Right atrium auricular region (tissue), 2 donors: ENCODE results near the gene SMCO2.

DNA sequence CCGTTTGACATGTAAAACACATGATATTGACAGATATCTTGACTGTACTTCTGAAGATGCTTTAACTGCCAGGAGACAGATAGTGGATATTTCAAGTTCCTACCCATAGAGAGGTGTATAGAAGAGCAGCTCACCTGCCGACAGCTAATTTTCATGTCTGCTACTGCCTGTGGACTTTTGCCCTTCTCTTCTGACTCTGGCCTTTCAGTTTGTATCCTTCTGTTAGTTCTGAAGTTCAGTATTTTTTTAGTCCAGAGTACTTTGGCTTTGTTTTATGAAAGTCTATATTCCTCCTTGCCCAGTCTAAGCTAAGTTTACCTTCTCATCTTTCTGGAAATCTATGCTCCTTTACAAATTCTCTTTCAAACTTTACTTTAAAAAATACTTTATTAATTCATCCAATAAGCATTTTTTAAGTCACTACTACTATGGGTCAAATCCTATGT lies 30.8 kb upstream of the STK38L start:
- PRO-cap: no peak
- RAMPAGE, long total RNA, 2 experiments: no peak in any of the 2 experiments

DNA sequence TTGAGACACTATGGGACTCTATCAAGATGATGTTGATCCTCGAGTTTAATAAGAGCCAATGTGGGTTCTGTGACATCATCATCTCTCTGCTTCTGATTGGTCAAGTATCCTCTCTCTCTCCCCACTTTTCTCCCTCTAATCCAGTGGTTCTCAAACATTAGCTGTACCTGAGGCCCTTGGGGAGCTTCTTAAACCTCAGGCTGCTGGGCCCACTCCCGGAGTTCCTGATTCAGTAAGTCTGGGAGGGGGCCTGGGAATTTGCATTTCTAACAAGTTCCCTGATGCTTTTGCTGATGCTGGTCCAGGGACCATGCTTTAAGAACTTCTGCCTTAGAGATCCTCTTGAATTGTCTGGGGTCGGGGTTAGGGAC lies at the start of gene SMCO2:
Gene SMCO2, plus strand, starts transcription at position 143 of the 371 bp plus-strand sequence.
- PRO-cap: no peak
- RAMPAGE, long total RNA, 2 experiments: no peak in any of the 2 experiments

- PRO-cap: unidirectional peak, plus-strand start at chr12:27523751
- RAMPAGE, long total RNA, 2 experiments: no peak in any of the 2 experiments
Measured at GRCh38 chr12:27523102-27523902, 704 bp upstream of the PPFIBP1 start.

GRCh38 chr12:27552714-27553705 lies 29.0 kb downstream of the PPFIBP1 start:
- PRO-cap: no peak
- RAMPAGE, long total RNA, 2 experiments: no peak in any of the 2 experiments

GRCh38 chr12:27634880-27635232 lies 61.4 kb upstream of the REP15 start:
- PRO-cap: no peak
- RAMPAGE, long total RNA, 2 experiments: no peak in any of the 2 experiments

- PRO-cap: no peak
- RAMPAGE, long total RNA, 2 experiments: no peak in any of the 2 experiments
Measured at GRCh38 chr12:27656405-27656829, 39.8 kb upstream of the REP15 start.

DNA sequence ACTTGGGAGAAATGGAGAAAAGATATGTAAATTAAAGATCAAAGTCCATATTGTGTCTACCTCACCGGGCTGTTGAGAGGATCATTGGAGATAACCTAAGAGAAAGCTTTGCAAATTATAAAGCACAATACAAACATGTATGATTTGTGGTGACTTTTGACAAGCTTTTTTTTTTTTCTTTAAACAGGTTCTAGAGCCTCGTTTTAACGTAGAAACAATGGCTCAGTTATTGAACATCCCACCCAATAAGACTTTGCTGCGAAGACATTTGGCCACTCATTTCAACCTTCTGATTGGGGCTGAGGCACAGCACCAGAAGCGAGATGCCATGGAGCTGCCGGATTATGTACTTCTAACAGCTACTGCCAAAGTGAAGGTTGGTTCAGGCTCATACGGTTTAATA lies 7.4 kb upstream of the REP15 start:
- PRO-cap: no peak
- RAMPAGE, long total RNA, 2 experiments: no peak in any of the 2 experiments

GRCh38 chr12:27703589-27704287 lies 6.9 kb upstream of the MRPS35 start:
- PRO-cap: no peak
- RAMPAGE, long total RNA, 2 experiments: no peak in any of the 2 experiments

GRCh38 chr12:27709825-27710619 lies 610 bp upstream of the MRPS35 start:
- PRO-cap: no peak
- RAMPAGE, long total RNA, 2 experiments: no peak in any of the 2 experiments

- PRO-cap: no peak
- RAMPAGE, long total RNA, 2 experiments: no peak in any of the 2 experiments
Measured at GRCh38 chr12:27791429-27792238, 11.6 kb upstream of the MANSC4 start.

GRCh38 chr12:27823786-27824489 lies 43.9 kb upstream of the MANSC4 start:
- PRO-cap: no peak
- RAMPAGE, long total RNA, 2 experiments: no peak in any of the 2 experiments

DNA sequence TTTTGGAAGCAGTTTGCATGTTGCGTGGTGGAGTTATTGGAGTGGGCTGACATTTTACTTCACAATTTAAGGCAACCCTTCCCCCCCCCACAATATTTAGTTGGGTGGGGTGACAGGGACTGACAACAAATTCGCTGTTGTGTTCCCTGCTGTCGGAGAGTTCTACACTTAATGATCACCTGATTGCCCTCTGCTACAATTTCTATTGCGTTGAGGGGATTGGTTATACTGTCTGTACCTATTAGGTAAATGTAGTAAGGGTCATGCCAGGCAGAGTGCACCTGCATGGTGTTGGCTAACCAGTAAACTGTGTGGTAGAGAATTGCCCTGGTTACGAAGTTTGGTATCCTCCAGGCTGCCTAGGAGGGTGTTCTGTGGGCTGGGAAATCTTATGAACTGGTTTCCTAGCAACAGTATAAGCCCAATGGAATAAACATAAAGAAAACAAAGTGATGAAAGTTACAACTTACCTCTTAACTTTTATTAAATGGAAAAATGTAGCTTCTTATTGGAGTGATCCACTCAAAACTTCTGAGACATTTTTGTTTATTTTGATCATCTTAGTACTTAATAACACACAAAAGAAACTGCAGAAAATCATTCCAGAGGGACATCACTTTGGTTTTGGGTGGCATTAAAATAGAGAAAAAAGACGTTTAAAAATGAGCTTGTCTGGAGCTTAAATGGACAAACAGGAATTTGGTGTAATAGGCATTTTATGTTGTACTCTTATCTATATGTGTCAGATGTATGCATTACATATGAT lies 1.5 kb downstream of the CCDC91 start:
- PRO-cap: no peak
- RAMPAGE, long total RNA, 2 experiments: no peak in any of the 2 experiments

DNA sequence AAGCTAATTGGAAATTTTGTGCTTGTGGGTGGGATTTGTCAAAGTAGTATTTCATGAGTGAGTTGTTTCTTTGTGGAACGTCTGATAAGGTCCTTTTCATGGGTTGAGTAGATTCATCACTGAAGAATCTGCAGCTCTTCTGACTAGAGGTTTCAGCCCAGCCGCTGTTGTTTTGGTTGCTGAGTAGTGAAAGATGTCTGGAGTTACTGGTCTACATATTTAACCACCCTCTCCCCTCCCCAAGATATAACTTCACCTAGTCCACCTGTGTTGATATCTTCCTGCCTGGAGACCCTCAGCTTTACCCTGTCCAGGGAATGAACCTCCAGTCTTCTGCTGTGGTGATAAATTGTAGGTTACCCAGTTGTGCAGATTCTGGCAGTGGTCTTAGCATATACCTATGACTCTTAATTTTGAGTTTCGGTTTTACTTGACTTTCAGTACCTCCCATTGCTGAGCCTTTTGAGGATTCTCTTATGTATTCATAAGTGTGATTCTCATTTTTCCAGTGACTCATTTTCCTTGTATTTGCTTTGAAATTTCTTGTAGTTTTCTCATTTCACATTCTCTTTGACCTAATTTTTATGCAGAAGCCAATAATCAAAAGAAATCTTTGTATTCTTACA lies 63.0 kb downstream of the CCDC91 start:
- PRO-cap: no peak
- RAMPAGE, long total RNA, 2 experiments: no peak in any of the 2 experiments

DNA sequence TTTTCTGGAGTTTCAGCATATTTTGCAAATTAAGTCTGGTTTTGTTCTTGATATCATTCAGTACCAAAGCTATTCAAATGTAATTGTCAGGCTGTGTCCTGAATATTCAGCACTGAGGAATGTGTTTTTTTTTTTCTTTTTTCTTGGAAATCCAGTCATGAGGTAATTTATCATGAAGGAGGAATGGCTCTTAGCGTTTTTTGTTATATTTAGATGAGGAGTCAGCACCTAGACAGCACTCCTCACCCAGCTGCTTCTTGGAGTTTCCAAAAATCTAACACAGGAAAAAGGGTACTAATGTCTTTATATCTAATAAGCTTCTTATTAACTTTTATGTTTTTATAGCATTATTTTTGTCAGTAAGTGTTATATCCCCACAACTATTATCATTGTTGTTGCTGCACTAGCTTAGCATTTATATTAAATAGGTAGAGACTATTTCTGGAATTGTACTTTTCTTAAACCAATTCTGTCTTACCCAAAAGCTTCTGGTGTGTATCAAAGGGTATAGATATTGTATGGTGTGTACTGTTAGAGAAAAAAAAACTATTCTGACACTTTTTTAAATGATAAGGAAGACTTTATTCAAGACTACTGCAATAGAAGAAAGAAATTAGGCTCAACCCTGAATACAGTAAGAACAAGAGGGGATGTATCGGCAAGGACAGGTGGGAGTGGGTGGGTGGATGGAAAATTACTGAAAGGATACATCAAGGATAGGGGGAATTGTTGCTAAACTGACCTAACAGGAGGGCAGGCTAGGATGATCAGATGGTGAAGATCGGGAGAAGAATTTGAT lies 225.8 kb downstream of the CCDC91 start:
- PRO-cap: no peak
- RAMPAGE, long total RNA, 2 experiments: no peak in any of the 2 experiments

DNA sequence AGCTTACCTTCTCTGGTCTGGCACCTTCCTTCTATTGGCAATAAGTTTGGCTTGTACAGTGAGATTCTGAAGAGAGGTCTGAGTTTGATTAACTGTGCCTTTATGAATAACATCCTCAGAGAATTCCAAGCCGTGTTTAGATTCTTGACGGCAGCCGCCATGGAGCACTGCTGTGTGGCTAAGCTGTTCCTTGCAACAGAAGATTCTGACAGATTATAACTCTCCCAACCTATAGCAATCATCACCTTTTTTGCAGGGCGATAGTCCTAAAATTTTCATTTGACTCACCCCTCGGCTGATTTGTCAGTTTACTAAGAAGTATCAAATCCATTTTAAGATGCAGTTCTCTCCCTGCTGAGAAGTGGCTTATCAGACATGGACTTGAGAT lies 354.8 kb upstream of the FAR2 start:
- PRO-cap: no peak
- RAMPAGE, long total RNA, 2 experiments: no peak in any of the 2 experiments

GRCh38 chr12:29164675-29165300 lies 15.7 kb downstream of the FAR2 start:
- PRO-cap: no peak
- RAMPAGE, long total RNA, 2 experiments: no peak in any of the 2 experiments

DNA sequence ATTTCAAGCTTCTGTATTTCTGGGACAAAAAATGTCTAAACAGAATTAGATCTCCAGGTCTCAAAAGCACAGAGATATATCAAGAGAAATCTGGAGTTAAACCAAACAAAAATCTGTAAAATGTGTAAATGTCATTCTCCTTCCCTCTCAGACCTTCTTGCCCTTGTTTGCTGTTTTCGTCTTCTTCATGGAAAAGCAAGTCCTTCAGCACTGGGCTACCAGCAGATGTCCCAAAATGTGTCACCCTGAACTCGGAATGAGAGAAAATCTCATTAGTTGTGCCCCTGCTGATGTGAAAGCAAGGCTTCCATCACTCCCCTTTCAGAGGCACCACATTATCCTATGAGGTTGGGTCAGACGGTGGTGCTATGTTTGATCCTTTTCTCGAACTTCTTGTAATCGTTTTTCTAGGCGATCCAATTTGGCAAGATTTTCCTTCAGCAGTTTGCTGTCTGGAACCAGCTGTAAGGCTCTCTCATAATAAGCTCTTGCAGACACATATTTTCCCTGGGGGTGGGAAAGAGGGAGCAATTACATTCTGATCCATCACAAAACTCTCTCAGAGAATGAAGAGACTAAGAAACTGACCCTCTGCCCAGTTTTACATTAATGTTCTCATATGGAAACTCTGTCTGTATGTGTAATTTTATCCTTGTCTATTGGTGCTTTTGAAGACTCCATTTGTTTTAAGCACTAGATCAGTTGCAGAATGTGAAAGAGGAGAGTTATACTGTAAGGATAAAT lies 9.2 kb upstream of the OVCH1 start:
- PRO-cap: no peak
- RAMPAGE, long total RNA, 2 experiments: start-site peak on the minus strand in 1 of 2 experiments, centred at position 301 of the sequence, 31 reads per replicate

- PRO-cap: unidirectional peak, plus-strand start at chr12:29754727
- RAMPAGE, long total RNA, 2 experiments: no peak in any of the 2 experiments
Measured at GRCh38 chr12:29754606-29755006, 29.1 kb downstream of the TMTC1 start.

GRCh38 chr12:30427469-30427803 lies 268.2 kb downstream of the IPO8 start:
- PRO-cap: no peak
- RAMPAGE, long total RNA, 2 experiments: no peak in any of the 2 experiments

GRCh38 chr12:30691128-30691791 lies 4.4 kb downstream of the IPO8 start:
- PRO-cap: no peak
- RAMPAGE, long total RNA, 2 experiments: no peak in any of the 2 experiments